Smooth muscle cell (in vitro differentiated cells): Measurements from ENCODE around the gene ALG10.

DNA sequence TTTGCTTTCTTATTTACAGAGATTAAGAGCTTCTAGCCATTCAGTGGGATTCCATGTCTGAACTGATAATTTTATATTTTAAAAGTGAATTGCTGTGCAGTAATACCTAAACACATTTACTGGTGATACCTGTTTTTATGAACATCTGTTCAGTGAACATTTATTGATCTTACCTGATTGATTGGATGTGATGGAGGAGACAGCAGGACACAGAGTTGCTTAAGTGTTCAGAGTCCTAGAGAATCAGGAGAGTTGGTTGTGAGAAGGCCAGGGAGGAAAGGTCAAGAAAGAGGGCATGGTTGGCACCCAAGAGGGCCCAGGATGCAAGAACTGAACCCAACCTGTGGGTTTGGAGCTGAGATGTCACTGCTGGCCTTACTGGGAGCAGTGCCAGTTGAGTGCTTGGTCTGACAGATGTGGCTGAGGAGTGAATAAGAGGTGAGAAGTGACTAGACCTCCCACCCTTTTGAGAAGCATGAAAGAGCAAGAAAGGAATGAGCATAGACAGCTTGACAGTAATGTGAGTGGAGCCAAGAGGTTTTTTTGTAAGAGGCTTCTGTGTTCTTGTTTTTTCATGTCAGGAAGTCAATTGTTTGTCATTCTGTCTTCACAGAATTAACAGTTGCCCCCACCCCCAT, 95.2 kb downstream of the FGD4 start:
- RAMPAGE, long total RNA, result no peak

DNA sequence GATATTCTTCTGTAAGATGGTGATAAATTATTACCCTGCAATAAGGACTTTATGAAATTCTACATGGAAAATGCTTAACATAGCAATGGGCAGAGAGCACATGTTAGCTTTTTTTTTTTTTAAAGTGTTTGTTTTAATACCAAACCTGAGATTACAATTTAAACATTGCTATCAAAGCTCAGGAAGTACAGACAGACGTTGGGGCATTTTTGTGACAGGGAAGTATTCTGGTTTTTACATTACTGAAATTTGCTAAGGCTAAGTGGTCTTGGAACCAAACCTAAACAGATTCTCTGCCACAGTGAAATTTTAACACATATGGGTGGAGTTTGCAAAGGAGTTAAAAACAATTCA, 133.1 kb downstream of the FGD4 start:
- RAMPAGE, long total RNA, result no peak

DNA sequence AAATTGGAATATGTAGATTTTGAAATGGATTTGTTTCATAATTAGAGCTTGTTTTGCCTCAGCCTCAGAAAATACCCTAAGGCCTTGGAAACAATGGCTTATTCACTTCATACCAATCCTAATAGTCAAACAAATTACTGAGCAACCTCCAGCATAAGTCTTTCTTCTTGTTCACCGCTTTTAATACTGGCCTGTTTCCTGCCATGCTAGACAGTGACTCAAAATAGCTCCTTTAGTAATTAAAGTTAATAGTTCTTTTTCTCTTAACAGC, 110.9 kb upstream of the DNM1L start:
- RAMPAGE, long total RNA, result no peak

GRCh38 chr12:32789098-32789461, 33.4 kb upstream of the YARS2 start:
- RAMPAGE, long total RNA, result no peak

DNA sequence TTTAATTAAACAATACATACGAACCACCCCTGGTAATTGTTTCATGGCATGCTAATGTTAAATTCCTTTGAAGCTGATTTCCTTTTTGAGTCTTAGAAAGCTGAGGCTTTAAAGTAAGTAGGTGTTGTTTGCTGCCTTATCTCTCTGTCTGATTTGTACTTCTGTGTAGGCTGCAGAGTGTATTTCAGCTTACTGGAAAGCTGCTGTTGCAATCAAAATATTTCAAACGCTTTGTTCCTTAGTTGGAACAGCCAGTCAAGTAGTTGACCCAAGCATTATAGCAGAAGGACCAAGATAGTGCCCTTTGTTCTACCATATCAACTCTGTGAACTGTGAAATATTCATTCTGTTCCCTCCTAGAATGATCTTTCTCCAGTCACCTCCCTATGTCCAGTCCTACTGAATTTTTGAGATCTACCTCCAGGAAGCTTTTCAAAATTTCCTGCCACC, 3.1 kb downstream of the PKP2 start:
- RAMPAGE, long total RNA, result no peak

DNA sequence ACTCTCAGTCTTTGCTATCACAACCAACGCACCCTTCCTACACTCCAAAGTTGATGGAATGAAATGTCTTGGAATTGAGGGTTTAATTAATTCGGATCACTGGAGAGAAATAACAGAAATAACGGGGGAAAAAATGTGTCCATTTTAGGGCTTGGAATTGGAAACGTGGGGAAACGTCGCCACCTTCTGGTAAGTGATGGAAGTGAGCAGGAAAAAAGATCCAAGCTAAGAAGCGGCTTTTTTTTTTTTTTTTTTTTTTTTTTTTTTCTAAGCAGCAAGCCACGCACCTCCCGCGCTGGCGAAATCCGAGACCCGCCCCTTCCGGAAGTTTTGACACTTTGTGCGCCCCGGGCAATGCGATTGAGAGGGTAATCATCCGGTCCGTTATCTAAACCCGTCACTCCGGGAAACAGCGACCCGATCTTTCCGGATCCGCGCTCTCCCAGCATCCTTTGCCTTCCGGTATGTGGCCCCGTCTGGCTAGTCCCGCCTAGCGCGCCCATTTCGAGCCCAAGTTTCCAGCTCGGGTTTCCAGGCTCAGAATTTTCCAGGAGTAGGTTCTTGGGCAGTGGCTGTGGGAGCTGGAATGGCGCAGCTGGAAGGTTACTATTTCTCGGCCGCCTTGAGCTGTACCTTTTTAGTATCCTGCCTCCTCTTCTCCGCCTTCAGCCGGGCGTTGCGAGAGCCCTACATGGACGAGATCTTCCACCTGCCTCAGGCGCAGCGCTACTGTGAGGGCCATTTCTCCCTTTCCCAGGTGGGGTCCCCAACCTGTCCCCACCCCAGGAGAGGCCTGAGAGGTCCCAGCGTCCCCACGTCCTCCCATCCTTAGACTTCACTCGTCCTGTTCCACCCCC, at the start of gene ALG10:
Gene ALG10 (plus strand): TSS at position 483 of the 857 bp plus-strand sequence.
- RAMPAGE, long total RNA, result start-site peak on the plus strand centred at position 473 of the sequence, 51 bp wide, 18 and 42 reads in 2 replicates

DNA sequence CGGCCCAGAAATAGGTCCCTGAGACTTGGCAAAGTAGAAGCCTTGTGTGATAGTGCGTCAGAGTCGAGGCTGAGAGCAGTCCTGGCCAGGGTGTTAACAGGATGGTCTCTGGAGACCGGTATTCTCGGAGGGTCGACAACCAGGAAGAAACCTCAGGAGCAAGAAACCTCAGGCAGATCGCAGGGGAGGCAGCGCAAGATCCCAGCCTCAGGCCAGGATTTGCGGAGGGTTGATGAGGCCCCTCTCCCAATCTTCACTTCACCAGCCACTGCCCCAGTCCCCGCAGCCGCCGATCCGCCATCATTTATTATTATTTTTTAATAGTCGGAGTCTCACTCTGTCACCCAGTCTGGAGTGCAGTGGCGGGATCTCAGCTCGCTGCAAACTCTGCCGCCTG, 768.7 kb upstream of the ALG10B start:
- RAMPAGE, long total RNA, result no peak

DNA sequence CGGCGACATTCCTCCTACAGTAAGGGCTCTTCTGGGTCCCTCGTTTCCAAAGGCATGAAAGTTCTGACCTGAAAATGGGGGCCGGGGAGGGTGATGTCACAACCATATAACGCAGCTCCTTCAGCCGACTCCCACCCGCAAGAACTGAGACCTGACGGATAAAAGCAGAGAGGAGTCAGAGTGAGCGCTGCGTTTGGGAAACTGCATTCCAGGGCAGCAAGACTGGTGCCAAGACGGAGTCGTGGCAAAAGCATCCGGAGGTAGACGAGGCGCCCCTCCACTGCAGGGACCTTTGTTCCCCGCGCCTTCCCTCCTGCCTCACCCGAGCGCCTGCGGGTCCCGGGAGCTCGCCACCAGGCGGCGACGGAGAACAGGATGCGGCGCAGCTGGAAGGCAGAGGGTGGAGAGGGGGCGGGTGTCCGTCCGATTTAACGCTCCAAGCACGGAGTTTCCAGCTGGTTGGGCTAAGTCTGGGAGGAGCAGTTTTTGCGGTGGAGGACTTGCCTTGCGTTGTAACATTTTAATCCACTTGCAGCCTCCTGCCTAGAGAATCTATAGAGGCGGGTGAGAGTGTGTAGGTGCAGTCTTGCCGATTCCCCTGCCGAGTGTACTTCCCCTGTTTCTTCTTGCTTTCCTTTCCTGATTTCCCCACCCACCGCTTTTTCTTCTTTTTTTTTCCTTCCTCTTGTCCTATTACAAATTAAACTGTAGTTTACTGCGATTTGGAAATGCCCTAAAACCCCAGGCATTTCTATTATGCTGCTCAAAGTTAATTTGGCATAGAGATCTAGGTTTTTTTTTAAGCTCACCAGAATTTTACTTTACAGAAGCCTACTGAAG, 1.3 kb upstream of the CPNE8 start:
- RAMPAGE, long total RNA, result start-site peak on the plus strand centred at position 185 of the sequence, 103 bp wide, 11 and 6 reads in 2 replicates

- RAMPAGE, long total RNA, result no peak
These were observed 111.3 kb downstream of the KIF21A start for GRCh38 chr12:39331516-39332215.

DNA sequence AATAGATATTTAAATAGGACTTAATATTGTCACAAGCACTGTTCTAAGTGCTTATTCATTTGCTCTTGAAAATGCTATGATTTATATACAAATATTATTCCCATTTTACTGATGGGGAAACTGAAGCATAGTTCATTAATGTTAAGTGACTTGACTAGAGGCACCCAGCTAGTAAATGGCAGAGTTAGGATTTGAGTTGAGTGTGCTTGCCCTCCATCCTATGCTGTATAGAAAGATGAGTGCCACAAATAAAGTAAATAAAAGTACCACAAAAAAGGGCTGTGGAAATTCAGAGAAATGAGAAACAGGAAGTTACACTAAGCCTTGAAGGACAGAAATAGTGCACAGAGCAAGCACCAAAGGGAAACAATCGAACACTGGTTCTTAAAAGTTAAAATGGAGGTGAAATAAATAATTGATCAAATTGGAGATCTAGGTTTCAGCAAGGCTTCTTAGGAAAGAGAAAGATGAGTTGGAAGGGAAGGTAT, 2.8 kb downstream of the C12orf40 start:
- RAMPAGE, long total RNA, result no peak

GRCh38 chr12:40104661-40105388, 1.1 kb downstream of the SLC2A13 start:
- RAMPAGE, long total RNA, result no peak

- RAMPAGE, long total RNA, result no peak
These were observed 24.4 kb upstream of the GXYLT1 start for GRCh38 chr12:42168994-42169483.

GRCh38 chr12:42426538-42427206, 100.7 kb downstream of the PPHLN1 start:
- RAMPAGE, long total RNA, result no peak

DNA sequence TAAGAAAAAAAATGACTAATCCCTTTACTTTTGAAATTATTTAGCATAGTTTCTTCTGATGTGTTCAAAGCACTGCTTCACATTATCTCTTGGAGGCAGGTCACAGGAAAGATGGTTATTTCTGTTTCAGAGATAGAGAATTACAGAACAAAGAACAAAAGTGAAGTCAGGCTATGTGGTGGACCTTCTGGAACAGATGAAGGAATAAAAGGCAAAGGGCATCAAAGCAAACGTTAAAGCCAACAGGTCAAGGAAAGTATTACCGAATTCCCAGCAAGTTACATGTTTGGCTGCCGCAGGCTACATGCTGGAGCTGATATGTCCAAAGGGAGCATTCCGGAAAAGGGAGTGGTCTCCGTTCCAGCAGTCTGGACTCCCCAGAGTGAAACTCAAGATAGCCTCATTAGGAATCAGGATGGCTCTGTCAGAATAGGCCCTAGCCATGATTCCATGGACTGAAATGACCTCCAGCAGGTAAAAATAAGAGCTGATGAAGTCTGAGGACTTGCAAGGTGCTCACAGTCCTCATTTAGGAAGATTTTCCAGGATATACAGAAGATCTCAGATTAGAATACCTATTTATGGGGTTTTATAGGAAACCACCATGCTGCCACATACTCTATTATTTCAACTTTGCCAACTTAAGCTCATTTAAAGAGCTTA, 379.8 kb upstream of the PRICKLE1 start:
- RAMPAGE, long total RNA, result no peak

GRCh38 chr12:44875368-44875920, 671 bp downstream of the NELL2 start:
- RAMPAGE, long total RNA, result no peak

DNA sequence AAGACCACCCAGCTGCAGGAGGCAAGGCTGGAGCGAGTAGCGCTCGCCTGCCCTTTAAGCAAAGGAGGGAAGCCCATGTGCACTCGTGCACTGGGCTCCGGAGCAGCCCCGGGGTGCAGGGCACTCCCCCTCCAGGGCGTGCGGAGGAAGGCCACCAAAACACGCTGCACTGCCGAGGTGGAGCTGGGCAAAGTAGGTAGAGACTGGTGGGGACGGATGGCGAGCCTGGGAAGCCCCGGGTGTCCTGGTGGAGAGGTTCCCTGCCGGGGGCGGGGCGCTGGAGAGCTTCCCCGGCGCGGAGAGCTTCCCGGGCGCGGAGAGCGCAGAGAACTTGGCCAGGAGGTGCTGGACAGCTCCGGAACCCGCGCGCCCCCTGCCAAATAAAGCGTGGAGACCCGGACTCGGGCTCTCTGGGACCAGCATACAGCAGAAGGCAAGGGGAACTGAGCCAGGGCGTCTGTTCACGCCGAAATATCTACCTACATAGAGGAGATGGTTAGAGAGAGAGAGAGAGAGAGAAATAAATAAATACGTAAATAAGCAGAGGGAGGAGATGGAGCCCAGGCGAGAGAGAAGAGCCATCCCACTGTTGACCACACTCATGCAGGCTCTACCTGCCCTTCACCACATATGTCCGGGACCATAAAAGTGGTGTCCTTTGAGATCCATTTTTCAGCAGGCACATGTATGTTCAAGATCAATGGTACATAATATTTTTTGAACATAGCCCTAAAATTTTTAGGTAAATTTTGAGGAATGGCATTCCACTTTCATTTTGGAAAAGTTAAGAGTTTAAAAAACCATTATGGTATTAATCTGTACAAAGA, 747 bp upstream of the NELL2 start:
- RAMPAGE, long total RNA, result no peak

DNA sequence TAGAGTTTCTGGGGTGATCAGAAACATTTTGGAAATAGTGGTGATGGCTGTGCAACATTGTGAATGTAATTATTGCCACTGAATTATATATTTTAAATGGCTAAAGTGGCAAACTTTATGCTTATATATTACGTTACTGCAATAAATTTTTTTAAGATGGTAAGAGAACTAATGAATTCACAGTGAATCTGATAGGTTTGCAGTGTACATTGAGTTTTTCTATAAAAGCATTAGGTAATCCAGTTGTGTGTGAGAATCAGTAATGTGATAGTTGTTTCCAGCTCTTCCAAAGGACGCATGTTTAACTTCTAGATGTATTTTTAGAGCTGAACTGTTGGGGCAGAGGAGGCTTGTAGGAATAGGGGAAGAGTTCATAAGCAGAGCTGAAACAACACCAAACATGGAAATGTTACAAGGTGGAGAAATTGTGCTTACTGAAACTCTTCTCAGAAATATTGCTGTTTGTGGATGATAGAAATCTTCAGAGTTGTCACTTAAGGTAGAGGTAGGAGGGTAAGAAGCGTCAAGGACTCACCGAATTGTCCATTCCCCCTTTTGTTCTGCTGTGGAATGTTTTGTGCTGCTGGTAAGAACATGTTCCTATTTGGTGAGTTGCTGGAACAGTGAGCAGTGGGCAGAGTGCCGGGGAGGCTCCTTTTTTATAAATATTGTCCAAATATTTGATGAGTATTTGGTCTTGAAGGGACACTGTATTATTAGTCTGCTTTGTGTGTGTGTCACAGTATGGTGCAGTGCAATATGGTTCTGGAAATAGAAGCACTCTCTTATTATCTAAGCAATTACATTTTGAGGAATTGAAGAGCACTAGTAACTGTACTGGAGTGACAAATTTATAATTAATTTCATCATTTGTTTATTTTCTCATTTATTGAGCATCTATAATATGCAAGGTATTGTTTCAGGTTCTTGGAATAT, 76.7 kb downstream of the ANO6 start:
- RAMPAGE, long total RNA, result no peak

GRCh38 chr12:45725583-45726377, 3.7 kb upstream of the ARID2 start:
- RAMPAGE, long total RNA, result no peak

- RAMPAGE, long total RNA, result no peak
These were observed 134.7 kb upstream of the SCAF11 start for GRCh38 chr12:46125028-46125590.

DNA sequence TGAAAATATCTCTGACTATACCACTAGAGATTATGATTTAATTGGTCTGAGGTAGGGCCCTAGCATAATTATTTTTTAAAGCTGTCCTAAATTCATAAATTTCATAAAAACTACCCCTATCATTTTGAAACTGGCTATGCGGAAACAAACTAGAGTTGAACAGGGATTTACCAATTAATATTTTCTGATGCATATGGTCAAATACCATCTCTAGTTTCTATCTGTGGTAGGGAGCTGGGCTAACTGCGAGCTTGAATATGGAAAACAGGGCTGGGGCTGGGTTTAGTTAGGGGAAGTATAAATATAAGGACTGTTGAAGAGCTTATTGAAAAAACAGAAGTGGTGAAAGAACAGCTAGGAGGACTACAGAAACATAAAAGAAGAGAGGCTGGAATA, 91.9 kb downstream of the SLC38A1 start:
- RAMPAGE, long total RNA, result no peak